Measurements from ENCODE around the gene USP43.

DNA sequence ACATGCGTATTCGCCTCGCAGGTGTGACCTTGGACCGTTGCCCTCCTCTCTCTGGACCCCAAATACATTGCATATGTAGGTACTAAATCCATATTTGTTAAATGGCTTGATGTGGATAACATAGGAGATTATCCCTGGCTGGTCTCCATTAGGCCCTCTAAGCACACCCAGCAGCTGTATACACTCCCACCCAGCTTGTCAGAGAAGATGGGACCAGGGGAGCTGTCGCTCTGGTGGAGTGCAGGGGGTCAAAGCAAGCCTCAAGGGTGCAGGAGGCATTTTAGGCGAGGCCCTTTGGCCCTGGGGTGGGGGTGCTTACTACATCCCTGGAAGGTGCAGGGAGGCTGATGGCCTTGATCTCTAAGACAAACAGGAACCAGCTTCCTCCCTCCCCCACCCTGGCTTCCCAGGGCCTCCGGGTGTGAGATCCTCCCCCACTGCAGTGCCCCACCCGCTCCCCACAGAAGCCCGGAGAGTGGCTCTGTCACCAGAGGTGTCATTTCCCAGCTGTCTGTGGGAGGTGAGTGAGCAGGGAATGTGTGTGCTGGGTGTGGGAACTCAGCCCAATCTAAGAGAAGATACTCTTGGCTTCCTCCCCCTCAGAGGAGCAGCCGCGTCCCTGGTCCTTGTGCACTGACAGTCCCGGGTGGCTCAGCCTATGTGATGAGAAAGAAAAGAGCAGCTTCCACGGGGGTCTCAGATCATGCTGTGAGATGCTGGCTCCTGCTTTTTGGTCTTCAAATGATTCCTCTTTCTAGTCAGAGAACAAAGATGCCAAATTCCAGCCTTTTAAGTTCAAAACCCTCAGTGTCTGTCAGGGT, 1.5 kb upstream of the VAMP2 start:
- PRO-cap, 2 experiments = peak in 2 of 2 experiments; most common plus-strand start position 500 of the sequence (in 2); most common minus-strand start position 349 of the sequence (in 1)

GRCh38 chr17:8190242-8190644, 263 bp upstream of the BORCS6 start:
- PRO-cap, 2 experiments = peak in 2 of 2 experiments; most common plus-strand start chr17:8190332 (in 2)

DNA sequence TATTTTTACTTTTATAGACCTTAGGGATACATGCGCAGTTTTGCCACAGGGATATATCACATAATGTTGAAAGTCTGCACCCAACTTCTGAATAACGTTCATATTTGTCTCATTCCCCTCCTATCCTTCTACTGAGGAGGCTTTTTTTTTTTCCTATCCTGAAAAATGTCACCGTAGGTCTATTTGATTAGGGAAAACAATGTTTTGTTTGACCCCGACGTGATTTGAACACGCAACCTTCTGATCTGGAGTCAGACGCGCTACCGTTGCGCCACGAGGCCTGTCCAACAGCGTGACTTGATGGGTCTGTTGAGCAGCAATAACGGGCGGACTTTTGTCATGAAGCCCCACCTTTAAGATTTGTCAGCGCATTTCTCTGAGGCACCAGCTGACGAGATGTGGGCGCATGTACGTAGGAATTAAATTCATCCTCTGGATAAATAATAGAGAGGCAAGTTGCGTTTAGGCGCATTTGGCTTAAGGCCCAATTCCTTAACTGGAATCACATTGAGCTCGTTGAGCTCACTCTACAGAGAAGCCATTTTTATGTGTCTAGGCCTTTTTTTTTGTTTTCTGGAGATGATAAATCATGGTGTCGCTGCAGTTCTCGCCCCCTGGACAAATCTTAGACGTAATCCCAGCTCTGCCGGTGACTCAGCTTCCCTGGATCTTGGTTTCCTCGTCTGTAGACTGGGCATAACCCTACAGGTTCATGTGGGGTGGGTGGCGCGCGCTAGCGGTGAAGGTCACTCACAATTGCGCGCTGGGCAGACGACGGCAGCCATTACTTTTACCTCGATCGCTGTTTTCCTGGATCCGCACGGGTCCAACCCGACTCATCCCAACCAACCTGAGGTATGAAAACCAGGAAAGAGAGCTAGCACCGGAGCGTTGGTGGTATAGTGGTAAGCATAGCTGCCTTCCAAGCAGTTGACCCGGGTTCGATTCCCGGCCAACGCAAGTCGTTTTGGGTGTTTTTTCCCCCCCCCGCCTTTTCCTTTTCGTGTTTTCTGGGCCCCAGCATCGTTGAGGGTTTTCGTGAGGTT, 10.6 kb upstream of the AURKB start:
- PRO-cap, 2 experiments = peak in 2 of 2 experiments; most common plus-strand start position 749 of the sequence (in 2); most common minus-strand start position 285 of the sequence (in 2)

DNA sequence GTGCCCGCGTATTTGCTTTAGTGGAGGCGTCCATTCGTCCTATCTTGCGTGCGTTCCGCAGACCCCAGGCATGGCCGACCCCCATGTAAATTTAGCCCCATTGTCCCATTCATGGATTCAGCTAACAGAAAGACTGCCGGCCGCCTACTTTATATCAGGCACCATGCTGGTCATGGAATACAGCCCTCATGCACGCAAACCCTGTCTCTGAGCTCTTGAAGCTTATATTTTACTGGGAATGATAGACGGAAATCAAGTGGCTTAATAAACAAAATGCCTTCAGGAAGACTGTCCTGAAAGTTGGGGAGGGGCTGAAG, 327 bp downstream of the PFAS start:
- PRO-cap, 2 experiments = no peak in any of the 2 experiments

DNA sequence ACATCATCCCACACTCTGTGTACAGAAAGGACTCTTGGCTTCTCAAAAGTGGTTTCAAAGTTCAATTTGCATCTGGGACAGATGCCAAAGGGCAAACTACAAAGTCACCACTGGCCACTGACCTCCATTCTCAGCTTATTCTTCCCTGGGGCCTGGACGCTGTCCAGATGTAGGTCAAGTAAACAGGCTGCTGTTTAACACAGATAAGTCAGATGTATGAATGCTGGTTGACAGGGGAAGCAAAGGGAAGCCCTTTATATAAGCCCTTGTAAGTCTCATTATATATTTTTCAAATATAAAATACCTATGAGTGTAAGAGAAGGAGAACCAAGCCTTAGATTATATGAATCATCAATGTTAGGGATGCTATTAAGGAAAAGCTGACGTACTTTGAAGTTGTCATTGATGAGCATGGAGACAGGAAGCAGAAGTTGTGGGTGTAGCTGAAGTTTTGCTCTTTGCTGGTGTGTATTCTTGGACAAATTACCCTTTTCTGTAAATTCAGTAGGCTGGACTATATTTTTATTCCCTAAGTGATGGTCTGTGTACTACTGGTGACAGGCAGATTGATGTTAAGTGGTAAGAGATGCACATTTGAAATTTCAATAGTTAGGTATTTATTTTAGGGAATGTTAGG, 15.1 kb upstream of the NDEL1 start:
- PRO-cap, 2 experiments = no peak in any of the 2 experiments

DNA sequence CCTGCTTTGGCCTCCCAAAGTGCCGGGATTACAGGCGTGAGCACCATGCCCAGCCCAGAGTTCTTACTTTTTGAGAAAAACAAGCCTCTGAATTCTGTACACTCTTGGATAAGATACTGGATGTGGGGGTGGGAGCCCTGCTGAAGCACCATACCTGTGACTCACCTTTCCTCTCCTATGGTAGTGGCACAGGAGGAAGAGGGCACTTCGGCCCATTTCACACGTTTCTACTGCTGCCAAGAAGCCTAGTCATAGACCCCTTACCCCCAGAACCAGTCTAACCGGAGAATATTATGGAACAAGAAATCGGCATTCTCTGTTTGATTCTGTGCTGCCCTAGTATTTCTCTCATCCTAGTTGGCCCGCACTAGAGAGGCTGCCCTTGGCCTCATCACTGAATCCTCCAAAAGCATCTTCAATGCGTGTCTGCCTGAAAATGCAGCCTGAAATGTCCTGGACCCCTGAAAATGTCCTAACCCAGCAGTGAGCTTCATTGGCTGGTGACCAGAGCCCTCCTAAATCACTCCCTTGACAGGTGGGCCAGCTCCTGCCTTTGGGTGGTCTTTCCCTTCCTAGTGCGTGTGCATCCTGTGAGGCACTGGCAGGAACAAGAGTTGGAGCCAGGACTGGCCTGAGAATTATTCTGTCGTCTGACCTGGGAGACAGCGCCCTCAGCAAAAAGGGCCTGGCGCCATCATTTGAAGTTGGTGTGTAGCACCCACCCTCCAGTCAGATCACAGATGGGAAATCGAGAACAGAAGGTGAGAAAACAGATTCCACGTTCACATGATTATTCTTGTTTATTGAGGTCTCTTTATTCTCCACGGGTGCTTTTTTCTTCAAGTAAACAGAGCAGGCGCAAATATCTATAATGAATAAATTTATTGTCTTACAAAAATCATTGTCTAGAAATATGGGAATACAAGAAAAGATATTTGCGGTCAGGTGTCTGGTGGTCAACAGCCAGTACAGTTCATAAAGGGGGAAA, 38.0 kb downstream of the NDEL1 start:
- PRO-cap, 2 experiments = no peak in any of the 2 experiments

- PRO-cap, 2 experiments = no peak in any of the 2 experiments
These were observed 52.6 kb downstream of the NDEL1 start for GRCh38 chr17:8488226-8488752.

GRCh38 chr17:8513721-8514163, 78.1 kb downstream of the NDEL1 start:
- PRO-cap, 2 experiments = no peak in any of the 2 experiments

- PRO-cap, 2 experiments = no peak in any of the 2 experiments
These were observed 87.4 kb downstream of the MYH10 start for GRCh38 chr17:8543090-8543532.

DNA sequence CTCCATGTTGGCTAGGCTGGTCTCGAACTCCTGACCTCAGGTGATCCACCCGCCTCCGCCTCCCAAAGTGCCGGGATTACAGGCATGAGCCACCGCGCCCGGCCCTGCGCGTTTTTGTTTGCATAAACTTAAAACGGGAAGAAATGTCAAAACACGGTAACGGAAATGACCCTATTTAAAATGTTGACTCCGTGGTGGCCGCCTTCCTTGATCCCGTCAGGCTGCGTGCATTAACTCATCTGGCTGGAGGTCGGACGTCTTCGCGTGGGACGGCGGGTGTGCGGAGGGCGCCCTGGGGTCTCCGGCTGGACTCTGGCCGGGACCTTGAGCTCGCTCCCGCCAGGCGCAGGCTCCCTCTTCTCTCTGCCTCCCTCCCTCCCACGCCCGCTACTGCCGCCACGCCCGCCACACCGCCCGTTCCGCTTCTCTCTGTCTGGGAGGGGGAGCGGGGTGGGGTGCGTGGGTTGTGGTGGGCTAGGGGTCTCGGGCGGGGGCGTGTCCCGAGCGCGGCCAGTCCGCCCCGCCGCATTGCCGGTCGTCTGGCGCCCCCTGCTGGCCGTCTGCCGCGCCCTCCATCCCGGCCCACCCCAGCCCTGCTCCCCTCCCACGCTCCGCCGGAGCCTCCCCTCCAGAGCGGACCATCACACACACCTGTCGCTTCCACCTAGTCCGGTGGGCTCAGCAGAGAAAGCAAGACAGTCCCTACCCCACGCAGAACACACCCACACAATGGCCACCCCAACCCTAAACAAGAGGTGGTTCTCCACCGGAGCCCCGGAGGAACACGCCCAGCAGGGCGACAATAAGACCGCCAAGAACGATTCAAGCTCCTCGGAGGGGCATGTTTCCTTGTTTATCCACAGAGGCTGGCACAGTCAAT, 1.2 kb upstream of the CCDC42 start:
- PRO-cap, 2 experiments = peak in 2 of 2 experiments; most common plus-strand start position 168 of the sequence (in 1); most common minus-strand start position 431 of the sequence (in 2)

- PRO-cap, 2 experiments = no peak in any of the 2 experiments
These were observed 6.7 kb upstream of the PIK3R6 start for GRCh38 chr17:8874215-8874560.

DNA sequence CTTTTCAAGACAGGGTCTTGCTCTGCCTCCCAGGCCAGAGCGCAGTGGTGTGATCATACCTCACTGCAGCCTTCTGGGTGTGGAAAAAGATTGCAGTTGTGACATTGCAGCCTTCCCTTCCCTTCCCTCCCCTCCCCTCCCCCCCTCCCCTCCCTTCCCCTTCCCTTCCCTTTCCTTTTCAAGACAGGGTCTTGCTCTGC, 41.7 kb downstream of the PIK3R5 start:
- PRO-cap, 2 experiments = no peak in any of the 2 experiments

- PRO-cap, 2 experiments = no peak in any of the 2 experiments
These were observed 252.1 kb downstream of the NTN1 start for GRCh38 chr17:9273502-9273784.

GRCh38 chr17:9644618-9645584, at the start of gene USP43:
TSS of gene USP43 (plus strand) at chr17:9645517.
- PRO-cap, 2 experiments = no peak in any of the 2 experiments

DNA sequence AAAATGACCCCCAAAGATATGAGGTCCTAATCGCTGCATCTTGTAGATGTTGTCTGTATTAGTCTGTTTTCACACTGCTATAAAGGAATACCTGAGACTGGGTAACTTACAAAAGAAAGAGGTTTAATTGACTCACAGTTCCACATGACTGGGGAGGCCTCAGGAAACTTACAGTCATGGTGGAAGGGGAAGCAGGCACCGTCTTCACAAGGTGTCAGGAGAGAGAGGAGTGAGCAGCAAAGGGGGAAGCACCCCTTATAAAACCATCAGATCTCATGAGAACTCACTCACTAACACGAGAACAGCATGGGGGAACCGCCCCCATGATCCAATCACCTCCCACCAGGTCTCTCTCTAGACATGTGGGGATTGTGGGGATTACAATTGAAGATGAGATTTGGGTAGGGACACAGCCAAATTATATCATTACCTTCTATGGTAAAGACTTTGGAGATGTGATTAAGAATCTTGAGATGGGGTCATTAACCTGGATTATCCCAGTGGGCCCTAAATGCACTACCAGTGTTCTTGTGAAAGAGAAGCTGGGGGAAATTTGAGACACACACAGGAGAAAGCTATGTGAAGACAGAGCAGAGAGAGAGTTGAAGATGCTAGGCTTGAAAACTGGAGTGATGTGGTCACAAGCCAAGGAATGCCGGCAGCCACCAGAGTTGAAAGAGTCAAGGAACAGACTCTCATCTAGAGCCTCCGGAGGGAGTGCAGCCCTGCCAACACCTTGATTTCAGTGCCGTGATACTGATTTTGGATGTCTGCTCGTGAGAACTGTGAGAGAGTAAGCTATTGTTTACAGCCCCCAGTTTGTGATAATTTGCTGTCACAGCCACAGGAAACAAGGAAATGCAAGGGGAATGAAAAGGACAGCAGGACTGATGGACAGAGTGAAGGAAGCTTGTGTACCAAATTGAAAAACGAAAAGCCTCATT, 20.2 kb downstream of the USP43 start:
- PRO-cap, 2 experiments = no peak in any of the 2 experiments

DNA sequence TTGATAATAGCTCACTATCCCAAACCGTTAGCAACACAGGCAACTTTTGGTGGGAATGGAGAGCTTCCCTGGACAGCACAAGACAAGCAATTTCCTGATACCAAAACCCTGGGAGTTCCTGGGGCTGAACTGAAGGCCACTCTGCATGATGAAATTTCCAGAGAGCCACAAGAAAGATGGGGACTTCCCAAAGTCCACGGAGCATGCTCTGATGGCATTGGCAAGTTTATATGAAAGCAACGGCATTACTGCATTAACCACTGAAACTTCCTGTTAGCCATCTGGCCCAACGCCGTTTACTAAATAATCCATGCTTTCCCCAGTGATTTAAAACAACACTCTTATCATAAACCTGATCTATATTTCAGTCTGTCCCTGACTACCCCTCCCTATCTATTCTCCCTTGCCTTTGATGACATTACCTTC, 108.3 kb upstream of the RCVRN start:
- PRO-cap, 2 experiments = no peak in any of the 2 experiments

DNA sequence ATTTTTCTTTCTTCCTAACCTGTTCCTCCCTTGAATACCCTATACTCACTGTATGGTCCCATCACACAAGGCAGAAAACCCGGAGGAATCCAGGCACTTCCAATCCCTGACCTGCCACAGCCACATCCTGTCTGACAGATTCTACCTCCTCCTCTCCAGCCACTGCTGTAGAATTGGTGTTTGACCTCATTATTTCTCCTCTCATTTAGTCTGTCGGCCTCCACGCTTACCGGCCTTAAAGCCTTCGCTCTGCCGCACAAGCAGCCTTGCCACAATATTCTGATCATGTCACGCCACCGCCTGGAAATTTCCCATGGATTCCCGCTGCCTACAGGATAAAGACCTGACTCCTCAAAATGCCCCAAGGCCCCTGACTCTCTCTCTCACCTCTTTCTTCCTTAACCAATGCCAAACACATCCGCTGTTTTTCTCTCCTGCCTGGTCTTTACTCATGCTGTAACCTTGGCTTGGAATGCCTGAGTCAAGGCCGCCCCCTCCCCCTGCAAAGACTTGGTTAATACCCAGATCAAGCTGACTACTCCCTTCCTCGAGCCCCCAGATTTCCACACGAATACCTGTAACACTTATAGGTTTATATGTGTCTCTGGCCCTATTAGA, 109.2 kb upstream of the RCVRN start:
- PRO-cap, 2 experiments = no peak in any of the 2 experiments

- PRO-cap, 2 experiments = no peak in any of the 2 experiments
These were observed 113.5 kb upstream of the RCVRN start for GRCh38 chr17:10018439-10019056.

DNA sequence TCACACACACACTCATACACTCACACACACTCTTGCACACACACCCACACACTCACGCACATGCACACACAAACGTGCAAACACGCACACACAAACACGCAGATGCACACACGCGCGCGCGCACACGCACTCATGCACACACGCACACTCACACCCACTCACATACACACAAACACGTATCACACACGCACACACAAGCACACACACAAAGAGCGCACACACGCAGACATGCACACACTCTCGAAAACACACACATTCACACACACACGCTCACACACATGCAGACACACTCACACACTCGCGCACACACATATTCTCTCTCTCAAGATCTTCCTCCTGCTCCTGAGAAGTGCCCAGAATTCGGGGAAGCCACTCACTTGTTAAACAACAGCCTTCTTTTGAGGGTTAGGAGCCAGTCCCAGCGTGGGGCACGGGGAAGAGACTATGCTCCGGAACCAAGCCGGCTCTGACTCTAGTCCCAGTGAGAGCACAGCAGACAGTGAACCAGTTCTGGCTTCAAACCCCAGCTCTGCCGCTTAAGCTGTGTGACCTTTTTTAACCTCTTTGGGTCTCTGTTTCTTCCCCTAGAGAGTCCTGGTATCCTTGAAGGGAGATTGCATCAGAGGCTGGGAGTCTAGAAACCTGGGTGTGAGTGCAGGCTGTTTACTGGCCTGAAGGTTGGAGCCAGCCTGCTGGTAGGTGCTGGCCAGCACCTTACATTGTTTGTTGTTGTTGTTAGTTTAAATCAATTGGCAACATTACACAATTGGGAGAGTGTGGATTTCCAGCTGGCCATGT, 71.9 kb downstream of the GAS7 start:
- PRO-cap, 2 experiments = no peak in any of the 2 experiments

- PRO-cap, 2 experiments = no peak in any of the 2 experiments
These were observed 26.6 kb downstream of the GAS7 start for GRCh38 chr17:10171584-10172506.